Subcutaneous preadipocyte (primary cell): ENCODE data around the genes CPLANE2, PADI2 and RCC2.

GRCh38 chr1:15952610-15953277 lies 23.2 kb downstream of the ZBTB17 start:
- CAGE, long polyA plus RNA, result no peak

DNA sequence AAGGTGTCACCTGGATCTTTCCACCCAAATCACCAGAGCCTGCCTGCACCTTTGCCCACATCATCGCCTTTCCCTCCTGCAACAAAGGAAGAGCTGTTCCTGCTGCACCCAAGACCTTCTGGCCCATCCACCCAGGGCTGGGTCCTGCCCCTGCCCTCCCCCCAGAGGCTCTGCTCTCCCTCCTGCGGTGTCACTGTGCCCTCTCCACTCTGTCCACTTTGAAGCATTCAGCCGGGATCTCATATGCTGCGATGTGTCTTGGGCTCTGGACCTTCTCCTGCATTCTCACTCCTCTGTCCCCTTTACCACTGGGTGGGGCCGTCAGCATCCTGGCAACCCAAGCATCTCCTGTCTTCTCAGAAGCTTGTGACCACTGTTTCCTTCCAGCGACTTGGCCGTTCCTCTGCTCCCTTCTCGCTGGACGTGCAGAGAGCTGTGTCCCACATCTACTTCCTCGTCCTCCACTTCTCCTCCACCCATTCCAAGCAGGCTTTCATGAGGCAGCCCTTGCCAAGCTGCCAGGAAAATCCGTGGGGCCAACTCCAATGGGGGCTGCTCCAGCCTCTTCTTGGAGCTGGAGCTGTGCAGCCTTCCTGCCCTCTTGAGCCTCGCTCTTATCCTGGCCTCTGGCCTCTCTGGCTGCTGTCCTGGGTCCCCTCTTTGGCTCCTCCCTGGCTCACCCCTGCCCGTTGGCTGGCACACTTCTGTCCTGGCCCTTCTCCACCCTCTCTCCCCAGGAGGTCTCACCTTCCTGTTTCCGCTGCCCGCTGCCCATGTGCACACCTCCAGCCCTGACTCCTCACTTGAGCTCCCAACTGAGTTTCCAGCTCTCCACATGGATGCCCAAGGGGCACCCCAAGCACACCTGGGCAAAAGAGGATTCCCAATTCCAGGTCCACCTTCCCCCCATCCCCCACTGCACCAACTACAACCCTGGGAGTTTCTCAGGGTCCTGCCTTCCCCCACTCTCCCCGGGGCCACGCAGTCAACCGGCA lies 8.8 kb downstream of the FAM131C start:
- CAGE, long polyA plus RNA, result no peak

- CAGE, long polyA plus RNA, result start-site peak on the minus strand at chr1:16237150-16237200, 34 and 16 reads in 2 replicates
Observed at GRCh38 chr1:16236444-16237531, at the start of gene CPLANE2. Gene CPLANE2 (minus strand): TSS chr1:16237183.

- CAGE, long polyA plus RNA, result no peak
Observed at GRCh38 chr1:16458655-16459196, 18.2 kb downstream of the NECAP2 start.

GRCh38 chr1:16534837-16535892 lies 94.6 kb downstream of the NECAP2 start:
- CAGE, long polyA plus RNA, result no peak

- CAGE, long polyA plus RNA, result no peak
Observed at GRCh38 chr1:16537790-16538346, 97.3 kb downstream of the NECAP2 start.

DNA sequence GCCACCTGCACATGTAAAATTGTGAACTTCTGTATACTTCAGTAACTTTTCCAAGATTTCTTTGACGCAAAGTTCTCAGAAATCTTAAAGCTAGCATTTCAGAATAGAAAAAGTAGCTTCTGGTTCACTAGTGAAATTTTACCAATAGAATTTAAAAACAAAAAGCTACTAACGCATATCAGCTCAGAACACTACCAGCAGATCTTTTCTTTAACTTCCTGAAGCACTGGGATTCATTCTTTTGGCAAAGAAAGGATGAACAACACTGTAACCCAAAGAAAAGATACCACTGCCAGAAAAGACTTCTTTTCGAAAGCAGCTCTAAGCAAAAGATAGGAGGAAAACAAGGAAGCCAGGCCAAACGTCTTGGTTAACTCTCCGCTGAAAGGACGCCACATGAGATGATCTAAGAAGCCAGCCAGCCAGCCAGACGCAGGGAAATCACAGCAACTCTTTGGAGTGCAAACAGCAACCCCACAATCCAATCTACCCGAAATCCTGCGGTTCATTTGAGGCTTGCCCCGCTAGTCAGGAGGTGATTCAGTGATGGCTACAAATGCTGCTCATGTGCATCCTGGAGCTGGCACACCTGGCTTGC lies 171.9 kb downstream of the NECAP2 start:
- CAGE, long polyA plus RNA, result no peak

GRCh38 chr1:16613820-16614291 lies 173.3 kb downstream of the NECAP2 start:
- CAGE, long polyA plus RNA, result no peak

- CAGE, long polyA plus RNA, result no peak
Observed at GRCh38 chr1:16922965-16923559, 1.3 kb downstream of the CROCC start.

DNA sequence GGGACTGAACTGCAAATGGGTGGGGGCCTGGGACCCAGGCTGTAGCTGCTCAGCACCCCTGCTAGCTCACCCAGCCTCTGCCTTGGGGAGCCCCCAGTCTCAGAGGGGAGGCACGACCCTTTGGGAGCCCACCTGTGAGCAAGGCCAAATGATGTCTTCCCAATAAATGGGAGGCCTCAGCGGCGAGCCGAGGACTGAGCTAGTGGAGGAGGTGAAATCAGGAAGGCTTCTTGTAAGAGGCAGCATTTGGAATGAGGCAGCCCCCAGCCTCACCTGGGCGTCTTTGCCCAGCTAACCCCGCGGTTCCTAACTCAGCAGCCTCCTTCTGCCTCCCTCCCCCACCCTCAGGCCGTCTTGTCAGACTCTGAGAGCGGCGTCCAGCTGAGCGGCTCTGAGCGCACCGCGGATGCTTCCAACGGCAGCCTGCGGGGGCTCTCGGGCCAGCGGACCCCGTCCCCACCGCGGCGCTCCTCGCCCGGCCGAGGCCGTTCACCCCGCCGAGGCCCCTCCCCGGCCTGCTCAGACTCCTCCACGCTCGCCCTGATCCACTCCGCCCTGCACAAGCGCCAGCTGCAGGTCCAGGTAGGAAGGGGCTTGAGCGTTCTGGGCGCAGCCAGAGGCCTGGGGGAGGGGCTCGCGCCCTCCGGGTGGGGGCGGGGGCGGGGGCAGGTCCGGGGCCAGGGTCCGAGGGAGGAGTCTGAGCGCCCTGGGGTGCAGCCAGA lies 17.0 kb downstream of the CROCC start:
- CAGE, long polyA plus RNA, result no peak

GRCh38 chr1:16955673-16956339 lies 24.6 kb downstream of the MFAP2 start:
- CAGE, long polyA plus RNA, result no peak

- CAGE, long polyA plus RNA, result no peak
Observed at GRCh38 chr1:16965511-16966393, 14.7 kb downstream of the MFAP2 start.

GRCh38 chr1:16981346-16981729 lies 918 bp upstream of the MFAP2 start:
- CAGE, long polyA plus RNA, result start-site peak on the minus strand at chr1:16981534-16981616, 364 and 179 reads in 2 replicates

DNA sequence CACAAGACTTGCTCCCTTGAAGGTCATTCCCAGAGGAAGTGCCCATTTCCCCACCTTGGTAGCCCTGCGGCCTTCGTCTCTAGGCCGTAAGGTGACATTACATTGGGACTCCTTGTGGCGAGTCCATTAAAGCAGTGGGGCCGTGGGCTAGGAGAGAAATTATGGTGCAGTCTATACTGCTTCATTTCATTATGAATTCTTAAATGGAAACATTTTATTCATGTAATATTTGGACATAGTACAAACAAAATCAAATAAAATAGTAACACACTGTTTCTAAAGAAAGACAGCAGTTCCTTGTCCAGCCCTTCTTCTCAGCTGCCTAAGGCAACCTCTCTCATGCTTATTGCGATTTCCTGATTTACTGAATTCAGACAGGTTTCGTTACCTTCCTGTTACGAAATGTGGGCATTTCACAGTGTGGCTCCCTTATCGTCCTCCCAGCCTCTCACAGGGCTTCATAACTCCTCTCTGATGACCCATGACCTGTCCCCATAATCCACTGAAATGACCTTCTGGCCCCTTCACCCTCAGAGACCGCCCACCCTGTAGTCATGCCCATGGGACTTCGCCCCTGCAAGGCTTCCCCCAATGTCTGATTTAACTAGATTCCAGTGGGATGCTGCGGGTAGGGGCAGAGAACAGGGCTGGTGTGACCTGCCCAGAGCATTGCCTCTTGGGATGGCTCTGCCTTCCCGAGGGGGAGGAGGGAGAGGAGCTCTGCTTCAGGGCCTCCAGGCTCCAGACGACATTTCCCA lies 20.8 kb downstream of the PADI2 start:
- CAGE, long polyA plus RNA, result no peak

GRCh38 chr1:17119236-17120217 lies at the start of gene PADI2:
Gene PADI2 (minus strand): TSS chr1:17119451.
- CAGE, long polyA plus RNA, result no peak

DNA sequence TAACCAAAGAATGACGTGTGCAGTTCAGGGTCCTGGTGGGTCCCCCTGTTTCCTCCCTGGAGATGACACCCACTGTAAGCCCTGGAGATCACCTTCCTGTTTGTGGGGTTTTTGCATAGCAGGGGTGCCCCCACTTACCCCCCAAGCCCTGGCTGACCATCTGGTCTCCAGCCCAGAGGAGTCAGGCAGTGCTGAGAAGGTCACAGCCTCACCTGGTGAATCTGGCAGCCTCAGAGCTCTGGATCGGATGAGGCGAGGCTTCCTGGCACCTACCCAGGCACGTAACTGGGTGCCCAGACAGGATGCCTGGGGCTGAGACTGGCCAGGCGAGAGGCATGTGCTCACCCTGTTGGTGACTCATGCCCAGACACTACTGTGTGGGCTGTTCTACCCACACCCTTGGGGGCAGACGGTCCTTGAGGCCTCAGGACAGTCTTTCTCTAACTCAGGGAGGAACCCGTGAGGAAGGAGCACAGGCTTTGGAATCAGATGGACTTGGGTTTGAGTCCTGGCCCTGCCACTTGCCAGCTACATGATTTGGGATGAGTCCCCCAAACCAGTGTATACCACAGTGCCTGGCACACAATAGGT lies 15.2 kb upstream of the PADI3 start:
- CAGE, long polyA plus RNA, result no peak

DNA sequence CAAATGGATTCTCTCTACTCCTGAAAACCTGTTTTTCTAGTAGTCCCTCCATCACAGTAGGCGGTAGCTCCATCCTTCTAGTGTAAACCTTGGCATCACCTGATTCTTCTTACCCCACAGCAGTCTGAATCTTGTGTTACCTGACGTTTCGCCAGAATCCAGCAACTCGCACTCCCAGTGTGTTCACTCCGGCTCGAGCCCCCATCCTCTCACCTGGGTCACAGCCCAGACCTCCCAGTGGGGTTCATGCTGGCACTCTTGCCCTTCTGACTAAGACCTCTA lies 5.5 kb downstream of the PADI6 start:
- CAGE, long polyA plus RNA, result no peak

DNA sequence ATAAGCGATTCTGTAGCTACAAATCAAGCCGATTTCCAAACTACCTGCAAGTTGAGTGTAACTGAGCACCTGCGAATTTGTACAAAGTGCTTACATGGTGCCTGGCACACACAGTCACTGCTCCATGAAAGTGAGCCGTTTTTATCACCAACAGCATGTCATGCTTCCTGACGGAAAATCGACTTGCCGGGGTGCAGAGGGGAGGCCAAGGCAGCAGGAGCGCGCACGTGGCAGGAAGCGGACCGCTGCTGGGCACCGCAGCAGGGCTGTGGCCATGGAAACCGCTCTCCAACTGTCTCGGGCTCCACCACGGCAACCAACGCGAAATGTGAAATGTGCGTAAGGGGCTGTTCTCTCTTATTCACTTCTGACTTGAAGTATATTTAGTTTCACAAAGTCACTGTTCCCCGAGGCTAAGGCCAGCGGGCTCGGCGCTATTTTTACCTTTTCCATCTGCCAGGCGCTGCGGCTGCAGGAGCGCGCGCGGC lies 19.9 kb downstream of the RCC2 start:
- CAGE, long polyA plus RNA, result no peak

DNA sequence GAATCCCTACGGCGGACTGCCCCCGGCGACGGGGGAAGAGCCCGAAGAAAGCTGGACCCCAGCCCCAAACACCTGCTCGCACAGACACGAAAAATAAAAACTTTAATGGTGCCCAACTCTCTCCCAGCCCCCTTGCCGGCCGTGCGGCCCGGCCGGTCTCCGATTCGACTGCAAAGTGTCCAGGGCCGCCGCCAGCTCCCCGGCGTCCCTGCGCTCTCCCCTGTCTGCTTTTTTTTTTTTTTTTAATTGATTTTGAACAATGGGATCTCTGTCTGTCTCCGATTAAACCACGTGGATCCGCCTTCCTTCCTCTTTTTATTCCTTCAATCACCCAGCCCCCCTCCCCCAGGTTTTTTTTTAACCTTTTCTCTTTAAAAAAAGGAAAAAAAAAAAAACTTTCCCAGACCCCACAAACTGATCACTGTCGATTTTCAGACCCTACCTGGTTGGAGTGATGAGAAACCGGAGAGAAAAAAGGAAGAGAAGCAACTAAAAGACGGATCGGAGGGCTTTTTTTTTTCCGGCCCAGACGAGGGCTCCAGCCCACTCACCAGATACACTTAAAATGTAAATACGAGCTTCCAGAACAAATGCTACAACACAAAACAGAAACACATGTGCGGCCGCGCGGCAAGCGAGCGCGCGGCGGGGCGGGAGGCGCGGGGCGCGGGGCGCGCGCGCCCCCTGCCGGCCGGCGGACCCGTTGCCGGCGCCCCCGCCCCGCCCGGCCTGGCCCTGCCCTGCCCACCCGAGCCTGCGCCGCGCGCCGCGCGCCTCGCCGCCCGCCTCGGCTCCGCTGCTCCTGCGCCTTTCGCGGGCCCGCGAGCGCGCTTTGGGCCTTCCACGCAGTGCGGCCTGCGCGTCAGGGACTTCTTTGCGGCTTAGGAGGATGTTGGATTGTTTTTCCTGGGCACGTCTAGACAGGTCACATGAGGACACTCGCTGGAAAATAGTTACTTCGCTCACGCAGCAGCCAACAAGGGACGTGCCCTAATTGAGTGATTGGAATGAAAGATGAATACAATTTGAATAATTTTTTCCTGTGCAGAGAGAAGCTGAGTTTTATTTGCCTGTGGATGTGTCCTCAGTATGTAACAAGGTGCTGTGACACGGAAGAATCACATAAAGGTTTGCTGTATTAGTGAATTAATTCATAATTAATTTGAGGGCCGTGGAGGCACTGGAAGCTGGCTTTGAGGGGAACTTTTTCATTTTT lies at the start of gene RCC2:
Gene RCC2 (minus strand): TSS at position 575 of the 1,216 bp plus-strand sequence.
- CAGE, long polyA plus RNA, result no peak

GRCh38 chr1:17441276-17442145 lies 2.0 kb upstream of the RCC2 start:
- CAGE, long polyA plus RNA, result no peak